HGPS cell (cell line): ENCODE measurements around the genes WIPF1, EVX2, HOXD12 and HOXD11.

GRCh38 chr2:174023595-174024663, 58.8 kb upstream of the SP3 start:
- RRBS, result no CpG with 5 or more reads among the region's 19 CpGs

DNA sequence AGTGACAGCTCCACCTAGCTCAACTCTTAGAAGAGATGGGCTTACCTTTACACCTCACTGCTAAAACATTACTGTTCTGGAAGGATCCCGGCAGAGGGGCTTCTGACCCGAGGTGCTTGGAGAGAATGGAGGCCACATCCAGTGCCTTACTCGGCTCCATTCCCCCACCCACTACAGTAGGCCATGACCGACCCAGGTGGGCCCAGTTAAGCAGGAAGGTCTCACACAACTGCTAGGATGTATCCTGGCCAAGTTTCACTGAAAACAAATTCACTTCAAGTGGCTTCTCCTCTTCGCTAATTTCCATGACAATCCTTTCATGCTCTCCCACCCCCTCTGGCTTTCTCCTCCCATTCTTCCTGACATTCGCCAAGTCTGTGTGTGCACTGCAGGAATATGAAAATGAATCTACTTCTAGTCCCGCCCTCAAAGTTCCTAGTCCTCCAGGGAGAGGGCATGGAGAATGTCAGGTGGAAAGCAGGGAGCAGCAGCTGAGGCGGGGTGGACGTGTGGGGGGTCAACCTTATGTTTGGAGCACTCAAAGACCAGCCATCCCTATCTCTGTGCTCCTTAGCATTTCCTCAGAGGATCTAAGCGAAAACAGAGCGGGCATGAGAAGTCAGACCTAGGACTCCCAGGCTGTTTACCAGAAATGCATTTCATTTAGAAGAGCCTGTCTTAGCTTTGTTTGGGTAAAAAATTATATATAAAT, 11.8 kb downstream of the WIPF1 start:
- RRBS, result no CpG with 5 or more reads among the region's 11 CpGs

DNA sequence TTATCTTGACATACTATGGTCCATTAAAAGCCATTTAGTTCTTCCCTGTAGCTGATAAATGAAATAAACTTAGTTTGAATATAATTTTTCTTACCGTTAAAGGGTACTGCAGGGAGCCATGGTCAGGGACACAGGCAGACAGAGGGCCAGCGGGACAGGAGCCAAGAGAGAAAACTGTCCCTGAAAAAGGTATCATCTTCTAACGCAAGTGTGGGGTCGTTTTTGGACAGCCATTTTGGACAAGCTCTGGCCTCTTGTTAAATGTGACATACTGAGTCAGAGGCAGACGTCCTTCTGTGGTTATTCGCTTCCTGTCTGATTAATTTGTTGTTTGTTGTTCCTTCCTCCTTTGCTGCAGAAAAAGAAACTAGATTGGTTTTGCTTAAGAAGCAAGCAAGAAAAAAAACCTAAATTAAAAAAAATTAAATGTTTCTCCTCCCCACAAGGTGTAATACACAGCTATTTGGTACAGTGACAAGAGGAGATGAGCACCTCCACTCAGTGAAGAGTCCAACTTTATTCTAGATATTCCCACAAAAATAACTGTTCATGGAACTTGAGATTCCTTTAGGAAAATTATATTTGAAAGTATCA, at the start of gene WIPF1:
Gene WIPF1 (minus strand): TSS at position 298 of the 594 bp plus-strand sequence.
- RRBS, result no CpG with 5 or more reads among the region's 6 CpGs

GRCh38 chr2:174611343-174611749, 13.7 kb upstream of the WIPF1 start:
- RRBS, result no CpG with 5 or more reads among the region's 1 CpG

GRCh38 chr2:174619688-174620118, 22.1 kb upstream of the WIPF1 start:
- RRBS, result no CpG with 5 or more reads among the region's 5 CpGs

- RRBS, result no CpG with 5 or more reads among the region's 15 CpGs
Observed at GRCh38 chr2:174634056-174635116, 36.8 kb upstream of the WIPF1 start.

DNA sequence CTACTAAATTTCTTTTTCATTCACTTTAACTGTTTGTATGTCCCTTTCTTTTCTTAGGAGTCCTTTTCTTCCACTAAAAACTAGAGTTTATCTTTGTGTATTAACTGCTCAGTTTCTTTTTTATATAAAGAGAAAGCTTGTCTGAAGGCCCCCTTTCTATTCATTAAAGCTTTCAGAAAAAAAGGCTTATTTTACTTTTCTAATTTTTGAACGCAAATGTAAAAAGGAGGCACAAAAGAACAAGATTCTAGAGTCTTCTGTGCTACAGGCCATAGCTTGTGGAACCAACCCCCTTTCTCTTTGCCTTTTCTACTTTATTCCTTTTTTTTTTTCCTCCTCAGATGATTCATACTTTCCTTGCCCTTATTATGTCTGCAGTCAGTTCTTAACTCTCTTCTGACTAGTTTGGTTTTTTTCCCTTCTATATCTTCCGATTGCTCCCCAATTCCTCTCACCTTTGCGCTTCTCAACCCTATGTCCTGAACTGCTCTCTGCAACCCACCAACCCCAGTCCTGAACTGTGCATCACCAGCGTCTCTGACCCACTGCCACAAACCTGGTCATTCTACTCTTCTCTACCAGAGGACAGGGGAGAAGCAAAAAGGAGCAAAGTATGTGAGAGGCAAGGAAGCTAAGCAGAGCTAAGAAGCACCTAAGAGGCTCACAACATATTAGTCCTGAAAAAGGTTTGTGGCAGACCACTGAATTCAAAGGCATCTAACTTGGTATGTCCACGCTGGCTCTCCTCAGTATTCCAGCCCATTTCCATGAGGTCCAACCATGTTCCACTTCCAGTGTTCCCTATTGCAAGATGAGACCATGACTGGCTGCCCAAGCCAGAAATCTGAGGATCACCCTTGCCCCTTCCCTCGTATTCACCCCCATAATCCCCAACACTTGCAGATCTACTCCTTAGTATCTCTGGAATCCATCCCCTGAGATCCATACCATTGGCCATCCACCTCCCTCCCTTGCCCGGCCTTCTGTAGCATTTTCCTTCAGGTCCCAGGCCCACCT, 57.0 kb upstream of the WIPF1 start:
- RRBS, result no CpG with 5 or more reads among the region's 7 CpGs

- RRBS, result 1% methylated on average over 35 of the region's 109 CpGs
Observed at GRCh38 chr2:174682480-174683461, 81.5 kb downstream of the CHRNA1 start.

DNA sequence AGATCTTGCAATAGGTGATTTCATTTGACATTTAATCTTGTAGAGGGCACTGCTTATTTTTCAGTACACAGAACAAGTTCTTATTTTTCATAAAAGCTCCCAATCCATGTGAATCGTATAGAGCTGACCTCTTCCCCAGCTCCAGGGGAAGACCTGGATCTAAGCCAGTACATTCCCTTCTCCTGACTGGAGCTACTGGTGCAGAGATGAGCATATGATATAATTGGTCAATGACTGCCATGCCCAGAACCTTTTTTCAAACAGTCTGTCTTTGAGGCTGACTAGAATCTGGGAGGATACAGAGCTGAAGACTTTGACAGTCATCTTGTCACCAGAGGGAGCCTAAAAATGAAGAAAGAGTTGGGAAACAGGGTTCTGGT, 72.3 kb upstream of the CHRNA1 start:
- RRBS, result no CpG with 5 or more reads among the region's 1 CpG

GRCh38 chr2:175178030-175178973, 3.2 kb downstream of the ATP5MC3 start:
- RRBS, result no CpG with 5 or more reads among the region's 5 CpGs

GRCh38 chr2:175179919-175180233, 1.6 kb downstream of the ATP5MC3 start:
- RRBS, result no CpG with 5 or more reads among the region's 3 CpGs

DNA sequence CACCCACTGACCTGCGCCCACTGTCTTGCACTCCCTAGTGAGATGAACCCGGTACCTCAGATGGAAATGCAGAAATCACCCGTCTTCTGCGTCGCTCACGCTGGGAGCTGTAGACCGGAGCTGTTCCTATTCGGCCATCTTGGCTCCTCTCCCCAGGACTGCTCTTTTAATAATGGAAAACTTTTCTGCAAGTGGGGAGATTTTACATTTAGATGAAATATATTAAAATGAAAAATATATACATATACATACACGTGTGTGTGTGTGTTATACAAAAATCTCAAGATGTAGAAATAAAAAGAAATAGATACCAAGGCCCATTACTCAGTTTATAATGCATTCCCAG, 297.4 kb downstream of the LNPK start:
- RRBS, result no CpG with 5 or more reads among the region's 9 CpGs

DNA sequence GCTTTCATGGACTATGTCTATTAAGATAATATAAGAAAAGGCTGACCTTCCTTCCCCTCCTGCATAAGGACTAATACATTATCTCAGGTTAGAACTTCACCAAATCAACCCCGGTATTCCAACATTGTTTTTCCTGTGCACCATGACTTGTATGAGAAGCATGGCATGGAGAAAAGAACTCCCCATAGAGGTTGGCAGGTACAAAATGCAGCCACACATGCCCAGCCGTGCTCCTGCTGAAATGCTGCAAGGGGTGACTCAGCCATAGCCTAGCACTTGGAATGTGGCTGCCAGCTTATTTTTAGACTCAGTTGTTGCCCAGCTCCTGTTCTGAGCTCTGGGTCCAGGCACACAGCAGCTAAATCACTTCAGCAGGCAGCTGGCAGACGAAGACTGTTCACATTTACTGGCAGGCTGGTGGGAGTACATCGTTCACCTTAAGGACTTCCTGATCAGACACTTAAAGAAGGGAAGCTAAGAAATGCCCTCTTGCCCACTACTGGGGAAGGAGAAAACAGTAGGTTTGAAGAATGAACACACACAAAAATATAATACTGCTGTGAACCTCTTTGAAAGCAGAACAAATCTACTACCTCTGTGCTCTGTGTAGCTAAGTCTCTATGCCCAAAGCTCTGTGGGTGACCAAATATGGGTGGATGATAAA, 146.3 kb downstream of the LNPK start:
- RRBS, result no CpG with 5 or more reads among the region's 4 CpGs

DNA sequence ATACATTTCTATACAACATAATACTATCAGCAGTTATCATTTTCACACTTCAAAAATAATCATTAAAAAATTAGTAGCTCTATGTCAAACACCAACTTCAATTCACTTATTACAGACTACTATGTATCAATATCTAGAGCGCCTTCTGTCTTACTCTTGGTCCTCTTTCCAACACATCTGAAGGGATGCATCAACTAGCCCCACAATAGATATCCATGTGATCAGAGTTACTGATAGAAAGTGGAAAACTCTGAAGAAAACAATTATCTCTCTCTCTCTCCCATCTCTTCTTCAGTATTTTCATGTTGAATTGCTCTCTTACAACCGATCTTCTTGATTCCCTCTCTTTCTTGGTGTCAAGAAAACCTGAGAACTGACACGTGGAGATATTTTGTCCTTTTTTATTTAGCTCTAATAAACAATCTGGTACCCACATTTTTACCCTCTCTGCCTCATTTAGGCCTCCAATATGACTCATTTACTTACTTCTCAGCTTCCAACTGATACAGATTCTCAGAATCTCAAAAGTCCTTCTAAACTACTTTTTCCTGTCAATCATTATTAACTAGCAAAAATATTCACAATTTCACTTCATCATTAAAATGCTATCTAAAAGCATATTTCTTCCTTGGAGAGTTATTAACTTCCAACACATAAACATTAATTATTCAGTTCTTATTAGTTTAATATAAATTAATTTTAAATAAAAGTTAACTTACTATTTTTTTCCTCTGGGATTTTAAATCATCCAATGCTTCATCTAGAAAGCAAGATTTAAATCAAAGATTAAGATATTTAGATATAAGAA, 31.8 kb downstream of the LNPK start:
- RRBS, result no CpG with 5 or more reads among the region's 3 CpGs

DNA sequence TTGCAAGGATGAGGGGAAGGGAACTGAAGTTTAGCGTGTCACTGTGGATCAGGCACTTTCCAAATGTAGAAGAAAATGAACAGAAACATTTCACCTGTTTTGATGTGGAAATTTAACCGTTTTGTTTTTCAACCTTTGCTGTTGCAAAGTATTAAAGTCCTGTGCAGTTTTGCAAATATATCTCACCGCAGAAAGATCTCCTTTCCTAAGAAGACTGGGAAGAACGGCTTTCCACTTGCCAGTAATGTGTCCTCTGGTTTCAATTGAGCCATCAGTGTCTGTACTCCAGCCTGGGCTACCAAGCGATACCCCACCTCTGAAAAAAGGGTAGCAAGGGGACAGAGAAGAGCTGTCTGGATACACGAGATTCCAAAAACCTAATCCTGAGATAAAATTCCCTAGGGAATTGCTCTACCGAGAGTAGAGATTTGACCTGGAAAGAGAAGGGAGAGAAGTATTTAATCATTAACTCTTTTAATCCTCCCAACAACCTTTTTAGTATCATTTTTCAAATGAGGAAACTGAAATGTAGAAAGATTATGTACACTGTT, 1.5 kb upstream of the LNPK start:
- RRBS, result no CpG with 5 or more reads among the region's 7 CpGs

DNA sequence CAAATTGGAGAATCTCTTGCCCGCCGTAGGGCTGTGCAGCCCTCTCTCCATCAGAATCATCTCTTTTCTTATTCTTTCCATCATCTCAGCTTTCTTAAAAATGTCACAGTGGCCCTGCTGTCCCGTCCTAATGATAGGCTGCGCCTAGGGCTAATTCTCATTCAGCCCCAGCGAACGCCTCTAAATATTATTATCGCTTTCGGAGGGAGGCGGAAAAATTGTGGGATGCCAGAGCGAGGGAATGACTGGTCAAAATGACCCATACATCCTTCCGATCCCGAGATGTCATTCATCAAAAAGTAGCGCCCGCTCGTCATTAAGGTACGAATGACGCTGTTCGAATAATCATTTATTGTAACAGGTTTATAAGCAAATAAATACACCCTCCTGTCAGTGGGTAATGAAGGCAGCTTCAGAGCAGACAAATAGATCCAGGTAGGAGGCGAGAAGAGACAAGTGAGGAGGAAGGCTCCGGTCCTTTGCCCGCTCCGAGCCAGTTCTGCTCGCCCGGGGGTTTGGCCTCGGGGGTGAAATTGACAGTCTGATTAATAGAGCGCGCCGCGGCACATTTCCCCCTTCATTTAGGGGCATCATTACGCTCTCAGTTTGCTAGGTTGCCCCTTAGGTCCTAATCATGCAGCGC, at the start of gene EVX2:
Gene EVX2 (minus strand): TSS at position 270 of the 643 bp plus-strand sequence.
- RRBS, result no CpG with 5 or more reads among the region's 31 CpGs

DNA sequence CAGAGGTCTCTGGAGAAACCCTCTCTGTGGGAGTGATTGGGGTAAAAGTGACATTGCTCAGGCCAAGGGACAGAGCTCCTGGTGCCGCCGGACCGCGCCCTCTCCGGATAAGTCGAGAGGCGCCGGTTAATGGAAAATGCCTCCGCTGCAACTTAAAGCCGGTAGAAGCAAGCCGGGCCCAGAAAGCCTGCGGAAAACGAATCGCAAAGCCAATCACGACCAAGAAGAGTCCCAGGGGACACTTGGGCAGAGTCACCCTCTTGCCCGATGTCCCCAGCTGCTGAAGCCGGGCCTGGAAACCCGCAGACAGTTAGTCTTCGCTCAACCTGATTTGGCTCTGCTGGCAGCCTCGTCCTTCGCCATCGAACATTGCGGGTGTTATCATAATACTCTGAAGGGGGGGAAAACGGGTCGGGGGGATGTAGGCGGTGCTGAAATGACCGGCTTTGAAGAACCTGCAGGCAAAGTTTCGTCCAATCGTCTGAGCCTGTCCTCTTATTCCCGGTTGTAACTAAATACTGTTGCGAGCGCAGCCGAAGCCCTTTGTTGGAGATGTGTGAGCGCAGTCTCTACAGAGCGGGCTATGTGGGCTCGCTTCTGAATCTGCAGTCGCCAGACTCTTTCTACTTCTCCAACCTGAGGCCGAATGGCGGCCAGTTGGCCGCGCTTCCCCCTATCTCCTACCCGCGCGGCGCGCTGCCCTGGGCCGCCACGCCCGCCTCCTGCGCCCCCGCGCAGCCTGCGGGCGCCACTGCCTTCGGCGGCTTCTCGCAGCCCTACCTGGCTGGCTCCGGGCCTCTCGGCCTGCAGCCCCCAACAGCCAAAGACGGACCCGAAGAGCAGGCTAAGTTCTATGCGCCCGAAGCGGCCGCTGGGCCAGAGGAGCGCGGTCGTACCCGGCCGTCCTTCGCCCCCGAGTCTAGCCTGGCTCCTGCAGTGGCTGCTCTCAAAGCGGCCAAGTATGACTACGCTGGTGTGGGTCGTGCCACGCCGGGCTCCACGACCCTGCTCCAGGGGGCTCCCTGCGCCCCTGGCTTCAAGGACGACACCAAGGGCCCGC, at the start of gene HOXD12:
Gene HOXD12 (plus strand): TSS at position 546 of the 1,060 bp plus-strand sequence.
- RRBS, result 19% methylated on average over 26 of the region's 81 CpGs

DNA sequence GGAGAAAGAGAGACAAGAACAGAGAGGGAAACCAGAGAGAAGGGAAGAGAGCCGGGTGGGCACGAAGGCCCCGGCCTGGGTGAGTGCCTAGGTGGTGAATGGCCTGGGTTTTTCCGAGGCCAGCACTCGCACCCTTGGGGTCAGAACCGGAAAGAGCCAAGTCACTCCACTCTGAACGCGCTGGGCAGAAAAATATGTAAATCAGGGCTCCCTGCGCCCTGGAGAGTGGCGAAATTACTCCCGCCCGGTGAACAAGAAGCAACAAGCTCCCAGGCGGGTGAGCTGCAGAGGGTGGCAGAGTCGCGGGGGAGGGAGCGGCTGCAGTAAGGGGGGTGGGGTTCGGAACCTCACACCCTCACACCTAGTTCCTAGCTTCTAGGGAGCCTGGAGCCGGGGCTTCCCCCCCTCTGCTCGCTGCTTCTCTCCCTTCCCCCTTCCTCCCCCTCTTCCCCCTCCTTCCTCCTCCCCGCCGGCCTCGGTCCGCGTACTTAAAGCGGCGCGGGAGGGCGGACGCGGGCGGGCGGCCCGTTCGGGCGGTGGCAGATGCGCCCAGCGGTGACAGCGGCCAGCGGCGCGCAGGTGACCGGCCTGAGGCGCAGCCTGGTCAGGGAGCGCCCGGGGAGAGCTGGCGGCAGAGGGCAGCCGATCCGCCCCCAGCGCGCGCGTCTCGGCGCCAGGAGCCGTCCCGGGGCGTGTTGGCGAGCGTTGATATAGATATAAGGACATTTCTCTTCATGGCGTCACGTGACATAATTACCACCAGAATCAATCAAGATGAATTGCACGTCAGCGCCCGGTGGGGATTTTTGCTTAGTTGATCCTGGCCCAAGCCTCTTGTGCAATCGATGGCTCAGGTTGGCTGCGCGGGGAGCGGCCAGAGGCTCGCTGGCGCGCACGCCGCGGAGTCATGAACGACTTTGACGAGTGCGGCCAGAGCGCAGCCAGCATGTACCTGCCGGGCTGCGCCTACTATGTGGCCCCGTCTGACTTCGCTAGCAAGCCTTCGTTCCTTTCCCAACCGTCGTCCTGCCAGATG, at the start of gene HOXD11:
Gene HOXD11 (plus strand): TSS at position 832 of the 1,036 bp plus-strand sequence.
- RRBS, result 17% methylated on average over 30 of the region's 85 CpGs

GRCh38 chr2:176123680-176124350, 1.3 kb downstream of the HOXD9 start:
- RRBS, result 85% methylated on average over 1 of the region's 29 CpGs

GRCh38 chr2:176126891-176127404, 2.6 kb upstream of the HOXD8 start:
- RRBS, result no CpG with 5 or more reads among the region's 8 CpGs